ENCODE results near the gene FGFR2.

DNA sequence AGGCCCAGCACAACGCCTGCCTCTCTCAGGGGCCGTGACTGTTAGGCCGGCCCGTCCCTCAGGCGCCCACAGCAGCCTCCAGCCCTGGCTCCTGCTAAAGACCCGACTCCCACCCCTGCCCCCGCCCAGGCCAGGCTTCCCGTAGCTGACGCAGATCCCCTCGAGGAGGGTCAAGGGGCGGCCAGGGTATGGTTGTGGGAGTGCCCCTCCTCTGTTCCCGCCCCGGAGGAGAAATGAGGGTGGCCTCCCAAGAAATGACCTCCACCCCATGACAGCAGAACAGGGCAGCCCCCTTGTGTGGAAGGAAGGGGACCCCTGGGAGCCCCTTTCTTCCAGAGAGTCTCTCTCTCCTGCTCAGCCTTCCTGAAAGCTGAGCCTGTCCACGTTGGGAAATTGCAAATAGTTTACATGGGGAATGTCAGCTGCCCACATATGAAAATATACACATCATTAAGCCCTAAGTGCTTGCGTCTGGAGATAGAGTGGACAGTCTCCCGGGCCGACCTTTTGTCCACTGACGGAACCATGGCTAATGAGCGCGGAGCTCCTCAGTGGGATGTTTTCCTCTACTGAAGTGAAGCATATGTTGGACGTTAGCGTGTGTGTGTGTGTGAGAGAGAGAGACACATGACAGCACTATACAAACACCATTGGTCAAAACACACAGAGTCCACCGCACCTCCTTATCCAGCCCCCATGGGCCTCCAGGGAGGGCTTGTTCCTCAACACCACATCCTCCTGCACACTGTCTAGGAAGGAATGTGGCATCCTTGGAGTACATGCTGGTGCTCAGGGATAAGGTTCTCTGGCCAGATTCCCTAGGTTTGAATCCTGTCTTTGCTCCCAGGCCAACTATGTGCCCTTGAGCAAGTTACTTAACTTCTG lies 128.5 kb downstream of the RGS10 start:
- PRO-cap: unidirectional peak, minus-strand start at position 70 of the sequence

GRCh38 chr10:119441837-119442870 lies 100.4 kb downstream of the RGS10 start:
- PRO-cap: no peak

DNA sequence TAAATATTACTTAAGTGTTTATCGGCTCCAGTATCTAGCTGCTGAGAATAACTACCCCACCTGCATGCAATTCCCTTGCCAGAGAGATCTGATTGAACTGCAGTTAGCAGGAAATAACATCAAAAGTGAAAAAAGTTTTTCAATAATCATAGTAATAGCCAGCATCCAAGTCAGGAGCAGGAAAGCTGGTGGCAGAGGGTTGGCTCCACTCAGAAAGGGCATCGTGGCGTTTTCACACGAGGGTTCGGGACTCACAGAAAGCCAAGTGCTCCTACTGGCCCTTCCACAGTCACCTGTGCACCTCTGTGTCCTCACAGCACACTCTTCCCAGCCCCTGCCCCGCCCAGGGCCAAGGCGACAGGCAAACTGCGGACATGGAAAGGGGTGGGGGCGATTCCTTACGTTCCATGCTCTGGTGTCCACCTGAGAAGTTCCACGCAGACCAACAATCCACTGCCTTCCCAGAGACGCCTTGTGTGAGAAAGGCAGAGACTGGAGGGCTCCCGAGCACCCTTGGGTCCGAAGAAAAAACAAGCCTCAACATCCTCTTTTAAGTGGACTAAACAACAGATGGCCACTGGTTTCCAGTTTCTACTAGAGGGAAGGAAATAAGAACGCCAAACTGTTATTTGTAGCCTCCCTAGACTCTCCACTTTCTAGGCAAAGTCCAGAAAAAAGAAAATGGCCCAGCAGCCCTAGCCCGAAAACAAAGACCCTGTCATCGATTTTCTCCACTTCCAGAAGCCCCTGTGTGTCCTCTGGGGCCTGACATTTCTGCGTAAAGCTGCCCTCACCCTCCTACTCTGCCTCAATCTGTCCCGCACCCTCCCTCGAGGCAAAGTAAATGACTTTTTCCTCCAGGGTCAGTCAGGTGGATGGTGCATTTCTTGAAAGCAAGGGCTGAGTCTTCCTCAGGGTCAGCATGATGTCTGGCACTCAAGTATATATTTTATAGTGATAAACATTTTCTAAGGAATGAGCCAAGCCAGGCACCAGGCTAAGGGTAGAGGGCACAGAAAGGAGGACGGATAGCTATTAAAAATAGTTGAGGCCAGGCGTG lies 6.1 kb downstream of the RGS10 start:
- PRO-cap: no peak

DNA sequence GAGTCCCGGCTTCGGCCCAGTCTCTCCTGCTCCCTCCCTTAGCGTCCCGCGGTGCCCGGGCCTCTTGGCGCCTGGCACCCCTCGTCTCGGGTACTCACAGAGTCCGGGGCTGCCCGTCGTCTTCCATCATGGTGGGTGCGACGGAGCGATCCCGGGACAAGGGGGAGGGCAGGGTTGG lies 539 bp downstream of the TIAL1 start:
- PRO-cap: no peak

- PRO-cap: no peak
These were observed 10.3 kb upstream of the BAG3 start for GRCh38 chr10:119640878-119641229.

DNA sequence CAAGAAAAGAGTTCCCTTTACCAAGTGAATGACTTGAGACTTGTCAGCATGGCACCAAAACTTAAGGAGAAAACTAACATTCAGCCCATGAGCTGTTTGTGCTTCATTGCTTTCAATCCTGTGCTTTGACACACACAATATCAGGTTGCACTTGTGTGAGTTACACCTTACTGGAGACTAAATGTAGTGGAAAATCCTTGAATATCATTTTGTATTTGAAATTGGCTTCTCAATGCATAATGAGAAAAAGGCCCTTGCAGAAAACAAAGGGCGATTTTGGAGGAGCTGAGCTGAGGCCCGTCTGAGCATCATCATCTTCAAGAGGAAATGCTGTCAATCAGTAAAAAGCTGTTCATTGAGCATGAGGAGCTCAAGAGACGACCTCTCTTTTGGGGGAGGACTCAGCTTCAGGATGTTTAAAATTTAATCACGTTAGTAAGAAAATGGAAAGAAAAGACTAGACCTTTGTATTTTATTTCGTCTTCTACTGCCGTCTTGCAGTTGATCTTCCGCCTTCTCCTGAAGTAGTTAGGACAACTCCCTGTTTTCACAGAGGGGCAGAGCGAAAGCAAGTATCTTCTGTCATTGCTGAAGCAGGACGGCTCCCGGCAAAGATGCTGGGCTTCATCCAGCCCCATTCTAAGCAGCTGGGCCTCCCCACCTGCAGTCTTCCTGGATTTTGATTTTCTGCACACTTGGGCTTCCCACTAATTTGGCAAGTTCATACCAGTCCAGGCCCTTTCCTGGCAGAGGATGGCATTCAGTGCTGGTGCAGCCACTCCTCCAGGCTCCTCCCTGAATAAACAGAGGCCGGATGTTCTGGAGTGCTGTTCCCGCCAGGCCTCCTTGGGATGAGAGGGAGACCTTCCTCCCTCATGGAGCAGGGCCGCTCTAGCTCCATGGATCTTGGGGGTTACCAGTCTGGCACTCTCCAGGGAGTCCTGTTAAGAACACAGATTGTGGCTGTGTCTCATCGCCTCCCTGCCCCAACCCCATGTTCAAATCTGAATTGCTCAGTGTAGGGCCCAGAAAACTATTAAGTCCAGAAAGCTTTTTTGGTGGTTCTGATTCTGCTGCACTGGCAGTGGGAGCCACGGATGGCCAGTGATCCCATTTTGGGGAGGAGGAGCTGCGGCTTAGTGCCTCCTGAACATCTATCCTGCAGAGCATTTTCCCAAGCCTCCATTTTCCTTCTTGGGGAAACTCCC lies 3.2 kb downstream of the BAG3 start:
- PRO-cap: bidirectional peak, plus-strand start at position 546 of the sequence, minus-strand start at position 521 of the sequence; bidirectional peak, plus-strand start at position 849 of the sequence, minus-strand start at position 674 of the sequence

GRCh38 chr10:120306840-120307250 lies 150.2 kb upstream of the PLPP4 start:
- PRO-cap: no peak

DNA sequence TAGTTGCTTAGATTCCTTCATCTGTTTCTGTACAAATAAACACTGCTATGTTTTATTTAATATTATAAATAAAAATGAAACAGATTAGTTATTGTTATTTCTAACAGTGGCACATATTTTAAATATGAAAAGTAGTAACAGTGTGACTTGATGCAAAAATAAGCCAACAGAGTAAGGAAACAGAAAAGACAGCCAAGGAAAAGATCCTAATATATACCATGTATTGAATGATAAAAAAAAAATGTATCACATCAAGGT lies 169.7 kb upstream of the WDR11 start:
- PRO-cap: no peak

GRCh38 chr10:121076939-121077254 lies 225.7 kb downstream of the WDR11 start:
- PRO-cap: no peak

DNA sequence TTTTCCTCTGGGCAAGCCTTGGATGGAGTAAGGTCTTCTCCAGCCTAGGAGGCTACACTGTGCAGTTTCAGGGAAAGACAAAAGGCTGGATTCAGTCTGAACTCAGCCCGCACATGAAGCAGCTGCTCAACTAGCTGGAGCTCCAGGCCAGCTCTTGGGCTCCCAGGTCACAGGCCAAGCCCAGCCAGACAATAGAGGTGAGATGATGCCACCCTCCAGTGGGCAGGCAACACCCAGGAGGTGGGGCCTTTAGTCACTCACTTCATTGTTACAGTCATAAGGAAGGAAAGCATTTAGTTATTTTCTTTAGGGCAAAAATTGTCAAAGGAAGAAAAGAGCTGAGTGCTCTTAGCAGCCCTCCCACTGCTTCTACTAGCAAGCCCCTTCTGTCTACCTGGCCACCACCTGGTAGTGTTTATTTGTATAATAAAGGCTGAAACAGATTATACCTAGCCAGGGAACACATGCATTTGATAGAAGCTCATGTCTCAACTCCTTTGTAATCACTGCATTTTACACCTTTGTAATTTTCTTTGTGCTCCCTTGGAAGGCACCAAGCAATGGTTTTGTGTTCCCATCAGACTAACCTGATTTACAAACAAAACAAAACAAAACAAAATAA lies 253.5 kb downstream of the WDR11 start:
- PRO-cap: no peak

- PRO-cap: no peak
These were observed 273.7 kb downstream of the FGFR2 start for GRCh38 chr10:121324544-121324968.

GRCh38 chr10:121366051-121366410 lies 232.2 kb downstream of the FGFR2 start:
- PRO-cap: no peak

- PRO-cap: no peak
These were observed 97.8 kb downstream of the FGFR2 start for GRCh38 chr10:121500358-121500983.

GRCh38 chr10:121597687-121598521 lies at the start of gene FGFR2:
TSS of gene FGFR2 (minus strand) at chr10:121598444.
- PRO-cap: bidirectional peak, plus-strand start at chr10:121598616, minus-strand start at chr10:121598425

DNA sequence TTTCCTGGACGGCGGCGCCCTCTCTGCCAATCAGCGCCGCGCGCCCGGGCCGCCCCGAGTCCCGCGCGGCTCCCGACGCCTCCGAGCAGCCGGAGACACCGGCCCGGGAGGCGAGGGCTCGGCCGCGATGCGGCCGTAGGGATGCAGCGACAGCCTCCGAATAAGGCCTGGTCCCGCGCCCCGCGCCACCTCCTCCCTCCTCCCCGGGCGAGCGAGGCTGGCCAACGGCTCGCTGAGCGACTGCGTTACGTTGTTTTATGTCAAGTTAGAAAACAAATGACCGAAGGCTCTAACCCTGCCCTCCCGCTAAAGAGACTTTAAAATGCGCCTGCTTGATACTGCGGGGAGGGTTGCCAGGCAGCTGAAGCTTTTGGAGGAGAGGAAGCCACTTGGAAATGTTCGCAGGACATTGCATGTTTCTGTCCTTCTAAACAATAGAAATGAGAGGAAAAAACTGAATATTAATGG lies 312 bp upstream of the FGFR2 start:
- PRO-cap: bidirectional peak, plus-strand start at position 95 of the sequence, minus-strand start outside the sequence

- PRO-cap: no peak
These were observed 1.7 kb upstream of the NSMCE4A start for GRCh38 chr10:121976592-121977159.

GRCh38 chr10:122018977-122020159 lies 30.4 kb downstream of the TACC2 start:
- PRO-cap: unidirectional peak, plus-strand start at chr10:122019601; unidirectional peak, plus-strand start at chr10:122019625; unidirectional peak, plus-strand start at chr10:122019734; unidirectional peak, minus-strand start at chr10:122019923

DNA sequence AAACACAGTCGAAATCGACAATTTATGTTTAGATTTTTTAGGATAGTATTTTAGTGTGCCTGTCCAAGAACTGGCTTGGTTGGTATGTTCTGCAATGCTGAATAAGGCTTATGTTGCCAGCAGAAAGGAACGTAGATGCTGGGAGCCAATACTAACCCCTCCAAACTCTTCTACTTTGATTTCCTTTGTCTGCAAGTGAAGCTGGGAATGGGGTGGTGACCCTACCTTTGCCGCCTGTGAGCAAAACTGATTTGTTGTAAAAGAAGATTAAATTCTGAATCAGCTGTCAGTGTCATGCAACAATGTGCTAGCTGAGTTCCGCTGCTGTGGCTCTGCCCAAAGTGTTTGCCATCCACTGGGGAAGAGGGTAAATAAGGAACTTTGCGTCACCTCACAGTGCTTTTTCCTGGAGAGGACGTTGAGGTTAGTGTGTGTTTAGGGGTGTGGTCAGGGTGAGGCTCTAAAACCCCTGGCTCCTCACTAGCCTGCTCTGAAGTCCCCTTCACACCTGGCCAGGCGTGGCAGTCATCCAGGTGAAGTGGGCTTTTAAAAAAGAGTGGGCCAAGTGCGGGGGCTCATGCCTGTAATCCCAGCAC lies 44.4 kb downstream of the TACC2 start:
- PRO-cap: bidirectional peak, plus-strand start at position 427 of the sequence, minus-strand start at position 347 of the sequence

GRCh38 chr10:122113545-122114115 lies 124.7 kb downstream of the TACC2 start:
- PRO-cap: bidirectional peak, plus-strand start at chr10:122113887, minus-strand start at chr10:122113728

DNA sequence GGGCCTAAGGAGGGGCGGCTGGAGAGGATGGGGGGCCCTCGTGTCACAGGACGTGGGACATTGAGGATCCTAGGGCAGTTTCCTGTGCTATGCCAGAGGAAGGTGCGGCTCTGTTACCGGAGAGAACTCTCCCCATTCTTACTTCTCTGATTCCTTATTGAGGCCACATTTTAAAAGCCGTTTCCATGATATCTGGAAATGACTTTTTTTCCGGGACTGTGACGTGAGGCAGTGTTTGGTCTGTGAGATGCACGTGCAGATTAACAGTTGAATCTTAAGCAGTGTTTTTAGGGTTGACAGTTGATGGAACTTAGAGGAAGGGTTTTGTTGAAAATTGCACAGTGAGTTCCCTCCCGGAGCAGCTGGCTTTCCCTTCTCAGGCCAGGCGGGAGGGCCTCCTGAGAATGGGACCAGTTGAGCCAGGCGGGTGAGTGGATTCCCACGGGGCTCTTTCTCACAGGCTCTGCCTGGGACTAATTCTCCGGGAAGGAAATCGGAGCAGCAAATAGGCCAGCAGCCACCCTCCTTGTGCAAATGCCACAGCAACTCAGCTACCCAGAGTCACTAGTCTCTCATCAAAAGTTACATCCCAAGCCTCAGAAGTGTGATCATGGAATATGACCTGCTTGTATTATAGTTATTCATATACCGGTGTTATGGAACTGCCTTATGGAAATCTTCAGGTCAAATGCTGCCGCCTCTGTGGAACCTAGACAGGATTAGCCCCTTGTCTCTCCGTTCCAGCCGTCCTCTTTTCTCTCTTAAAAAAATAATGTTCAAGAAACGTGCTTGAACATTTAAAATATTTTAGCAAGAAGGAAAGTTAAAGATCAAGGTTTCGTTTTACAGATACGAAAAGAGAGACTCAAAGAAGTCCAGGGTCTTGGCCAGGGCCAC lies 125.4 kb downstream of the TACC2 start:
- PRO-cap: no peak

Data from trachea (tissue), 1 donor.